HL-60 (cell line): ENCODE results near the genes OR4N5, TPPP2, RNASE8 and HNRNPC.

- RRBS: no CpG with 5 or more reads among the region's 2 CpGs
Measured at GRCh38 chr14:20138387-20139059, at the start of gene OR4N5. OR4N5 (plus strand) TSS chr14:20138820.

- RRBS: no CpG with 5 or more reads among the region's 4 CpGs
Measured at GRCh38 chr14:20516873-20517205, 47.6 kb downstream of the PNP start.

- RRBS: 18% methylated on average over 1 of the region's 31 CpGs
Measured at GRCh38 chr14:20652863-20653620, 11.6 kb upstream of the OR6S1 start.

DNA sequence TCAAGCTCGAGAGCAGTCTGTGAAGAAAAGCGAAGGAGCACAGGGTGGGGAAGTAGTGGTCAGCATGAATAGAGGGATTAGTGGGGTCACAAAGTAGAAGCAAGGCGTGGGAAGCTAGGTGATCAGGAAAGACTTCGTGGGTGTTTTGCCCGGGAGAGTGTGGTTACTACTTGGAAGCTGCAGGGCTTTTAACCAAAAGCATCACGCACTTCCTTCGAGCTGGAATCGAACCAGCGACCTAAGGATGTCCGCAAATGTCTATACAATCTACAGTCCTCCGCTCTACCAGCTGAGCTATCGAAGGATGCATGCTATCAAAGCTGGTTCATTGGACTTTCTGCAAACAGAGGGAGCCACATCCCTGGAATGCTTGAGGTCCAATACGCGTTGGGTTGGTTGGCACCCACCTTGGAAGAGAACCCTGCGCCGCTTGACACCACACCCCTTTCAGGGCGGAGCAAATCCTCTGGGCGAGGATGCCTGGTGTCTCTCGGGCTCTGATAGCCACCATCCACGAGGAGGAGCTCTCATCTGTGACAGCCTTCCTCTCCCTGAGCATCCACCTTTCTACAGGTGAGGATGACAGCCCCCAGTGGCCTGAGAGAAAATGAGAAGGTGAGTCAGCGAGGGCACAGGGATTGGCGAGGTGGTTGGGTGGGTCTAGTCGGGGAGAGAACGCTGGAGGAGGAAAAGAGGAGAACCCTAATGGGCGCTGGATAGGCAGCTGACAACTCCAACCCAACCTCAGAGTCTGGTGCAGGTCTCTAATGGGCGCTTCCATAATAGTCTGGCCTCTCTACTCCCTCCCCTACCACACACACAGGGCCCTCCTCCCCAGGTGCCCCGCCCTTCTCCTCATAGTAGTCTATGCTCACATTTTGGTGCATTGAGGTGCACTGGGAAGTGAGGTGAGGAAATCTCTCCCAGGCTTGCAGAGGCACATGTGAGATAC lies 16.0 kb upstream of the OR6S1 start:
- RRBS: no CpG with 5 or more reads among the region's 27 CpGs

DNA sequence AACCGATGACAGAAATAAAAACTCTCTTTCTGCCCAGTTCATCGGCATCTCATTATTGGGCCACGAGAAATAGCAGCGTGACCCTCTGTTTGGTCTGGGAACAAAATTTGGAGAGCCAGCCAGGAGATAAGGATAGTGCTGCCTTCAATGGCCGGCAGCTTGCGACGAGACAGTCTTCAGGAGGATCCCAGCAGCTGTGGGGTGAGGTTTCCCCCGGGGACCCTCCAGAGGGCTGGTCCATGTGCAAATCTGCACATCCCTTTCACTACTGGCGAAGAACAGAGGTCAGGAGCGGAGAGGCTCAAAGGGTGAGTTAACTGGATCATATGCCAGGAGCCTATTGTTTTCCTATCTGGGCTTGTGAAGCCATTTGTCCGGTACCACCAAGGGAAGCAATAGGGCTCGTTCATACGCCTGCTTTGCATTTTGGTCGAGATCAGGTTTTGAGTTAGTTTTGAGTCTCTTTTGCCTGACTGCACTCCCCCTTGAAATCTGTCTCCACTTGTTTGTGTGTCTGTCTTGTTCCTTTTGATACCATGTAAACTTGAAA lies 4.8 kb downstream of the SLC39A2 start:
- RRBS: 96% methylated on average over 4 of the region's 14 CpGs

GRCh38 chr14:21030062-21030506 lies at the start of gene TPPP2:
TPPP2 (plus strand) TSS chr14:21030217.
- RRBS: no CpG with 5 or more reads among the region's 5 CpGs

GRCh38 chr14:21054347-21054861 lies 3.2 kb upstream of the RNASE8 start:
- RRBS: no CpG with 5 or more reads among the region's 3 CpGs

DNA sequence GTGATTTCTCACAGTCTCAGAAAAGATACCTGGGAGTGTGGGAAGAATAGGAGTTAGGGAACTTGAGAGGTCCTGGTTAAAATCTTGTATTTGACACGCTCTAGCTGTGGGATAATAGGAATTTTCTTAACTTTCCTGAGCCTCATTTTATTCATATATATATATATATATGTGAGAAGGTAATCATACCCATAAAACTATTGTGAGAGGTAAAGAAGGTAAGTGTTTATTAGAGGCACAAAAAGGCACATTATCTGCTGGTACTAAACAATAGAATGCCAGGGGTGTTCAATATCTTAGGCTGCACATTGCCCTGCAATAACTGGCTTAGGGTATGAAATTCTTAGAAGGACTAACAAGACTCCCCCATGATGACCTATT lies at the start of gene RNASE8:
TSS of gene RNASE8 (plus strand) at position 357 of the 381 bp plus-strand sequence.
- RRBS: no CpG with 5 or more reads among the region's 1 CpG

GRCh38 chr14:21061145-21061449 lies 3.5 kb downstream of the RNASE8 start:
- RRBS: no CpG with 5 or more reads among the region's 4 CpGs

DNA sequence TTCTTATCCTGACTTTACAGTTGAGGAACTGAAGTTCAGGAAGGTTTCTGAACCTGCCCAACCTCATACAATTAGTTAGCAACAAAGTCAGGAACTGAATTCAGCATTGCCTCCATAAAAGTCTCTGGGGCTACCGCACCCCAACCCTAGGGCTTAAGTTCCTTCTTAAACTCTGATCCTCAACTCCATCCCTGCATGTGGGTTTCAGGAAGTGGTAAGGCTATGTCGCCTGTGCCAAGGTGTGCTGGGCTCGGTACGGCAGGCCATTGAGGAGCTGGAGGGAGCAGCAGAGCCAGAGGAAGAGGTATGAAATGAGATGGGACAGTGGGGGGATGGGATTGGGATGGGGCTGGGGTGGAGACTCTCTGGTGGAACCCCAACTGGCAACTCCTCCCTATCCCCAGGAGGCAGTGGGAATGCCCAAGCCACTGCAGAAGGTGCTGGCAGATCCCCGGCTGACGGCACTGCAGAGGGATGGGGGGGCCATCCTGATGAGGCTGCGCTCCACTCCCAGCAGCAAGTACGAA lies 7.9 kb downstream of the ARHGEF40 start:
- RRBS: no CpG with 5 or more reads among the region's 8 CpGs

- RRBS: 98% methylated on average over 3 of the region's 23 CpGs
Measured at GRCh38 chr14:21087098-21088340, 10.9 kb downstream of the ZNF219 start.

DNA sequence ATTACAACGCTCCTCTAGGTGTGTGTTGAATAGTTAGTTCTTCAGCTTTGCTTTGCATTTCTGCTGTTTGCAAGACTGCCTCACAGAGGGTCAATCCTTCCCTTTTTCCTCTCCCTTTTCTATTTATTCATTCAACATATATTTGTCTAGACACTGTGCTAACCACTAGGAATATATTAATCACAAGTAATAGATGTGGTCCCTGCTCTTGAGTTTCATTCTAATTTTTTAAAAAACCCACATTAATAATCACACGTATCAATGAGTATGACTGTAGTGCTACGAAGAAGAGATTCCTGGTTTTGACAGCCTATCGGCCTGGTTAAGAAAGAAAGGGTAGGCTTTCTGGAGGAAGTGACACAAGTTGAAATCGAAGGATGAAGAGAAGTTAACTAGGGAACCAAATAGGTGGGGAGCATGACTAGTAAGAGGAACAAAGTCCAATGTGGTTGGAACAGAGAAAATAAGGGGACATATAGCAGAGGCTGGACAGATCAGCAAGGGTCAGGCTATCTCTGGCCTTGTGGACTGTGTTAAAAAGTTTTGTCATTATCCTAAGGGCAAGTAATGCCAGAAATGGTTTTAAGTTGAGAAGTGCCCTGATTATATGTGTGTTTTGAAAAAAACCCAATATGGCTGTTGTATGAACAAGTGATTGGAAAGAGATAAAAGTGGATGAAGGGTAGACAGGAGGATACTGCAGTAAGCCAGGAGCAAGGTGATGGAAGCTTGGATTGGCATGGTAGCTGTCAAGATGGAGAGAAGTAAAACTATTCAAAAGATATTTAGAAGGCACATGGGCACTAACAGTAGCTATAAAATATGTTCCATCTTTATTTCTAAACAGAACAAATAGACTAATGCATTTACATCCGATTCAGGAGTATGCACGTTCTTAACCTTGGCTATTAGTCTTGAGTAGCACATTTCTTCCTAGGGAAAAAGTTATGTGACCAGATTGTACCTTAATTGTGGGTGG lies 46.6 kb upstream of the OR5AU1 start:
- RRBS: no CpG with 5 or more reads among the region's 7 CpGs

DNA sequence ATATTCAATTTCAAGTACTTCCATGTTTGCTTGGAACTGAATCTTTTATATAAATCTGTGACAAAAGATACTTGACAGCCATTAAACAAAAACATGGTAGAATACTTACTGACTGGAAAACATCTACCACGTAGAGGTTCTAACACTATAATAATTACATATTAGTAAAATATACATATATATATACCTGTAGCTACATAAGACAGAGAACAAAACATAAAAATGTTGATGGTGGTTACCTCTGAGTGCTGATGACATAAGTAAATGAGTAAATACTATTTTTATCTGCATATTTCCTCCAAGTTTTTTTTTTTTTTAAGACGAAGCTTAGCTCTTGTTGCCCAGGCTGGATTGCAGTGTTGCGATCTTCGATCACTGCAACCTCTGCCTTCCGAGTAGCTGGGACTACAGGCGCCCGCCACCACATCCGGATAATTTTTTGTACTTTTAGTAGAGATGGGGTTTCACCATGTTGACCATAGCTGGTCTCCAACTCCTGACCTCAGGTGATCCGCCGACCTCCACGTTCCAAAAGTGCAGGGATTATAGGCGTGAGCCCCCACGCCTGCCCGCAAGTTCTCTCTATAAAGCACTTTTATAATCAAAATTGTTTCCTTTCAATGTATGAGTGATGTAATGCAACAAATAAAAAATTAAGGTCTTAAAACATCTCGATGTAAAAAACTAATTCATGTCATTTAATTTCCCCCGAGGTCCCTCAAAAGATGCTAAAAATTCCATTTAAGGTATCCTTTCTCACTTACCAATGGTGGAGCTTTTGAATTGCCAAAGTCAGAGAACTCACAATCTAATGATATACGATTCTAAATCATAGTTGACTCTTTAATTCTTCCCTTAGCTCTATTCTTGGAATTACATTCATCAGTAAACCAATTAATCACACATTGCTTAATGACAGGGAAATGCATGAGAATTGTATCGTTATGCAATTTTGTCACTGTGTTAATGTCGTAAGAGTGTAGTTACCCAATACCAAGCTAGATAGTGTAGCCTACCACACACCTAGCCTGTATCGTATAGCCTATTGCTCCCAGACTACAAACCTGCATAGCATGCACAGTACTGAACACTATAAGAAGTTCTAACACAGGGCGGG lies 25.2 kb downstream of the HNRNPC start:
- RRBS: no CpG with 5 or more reads among the region's 21 CpGs

- RRBS: no CpG with 5 or more reads among the region's 26 CpGs
Measured at GRCh38 chr14:21269181-21269621, at the start of gene HNRNPC. HNRNPC (minus strand) TSS chr14:21269442.

DNA sequence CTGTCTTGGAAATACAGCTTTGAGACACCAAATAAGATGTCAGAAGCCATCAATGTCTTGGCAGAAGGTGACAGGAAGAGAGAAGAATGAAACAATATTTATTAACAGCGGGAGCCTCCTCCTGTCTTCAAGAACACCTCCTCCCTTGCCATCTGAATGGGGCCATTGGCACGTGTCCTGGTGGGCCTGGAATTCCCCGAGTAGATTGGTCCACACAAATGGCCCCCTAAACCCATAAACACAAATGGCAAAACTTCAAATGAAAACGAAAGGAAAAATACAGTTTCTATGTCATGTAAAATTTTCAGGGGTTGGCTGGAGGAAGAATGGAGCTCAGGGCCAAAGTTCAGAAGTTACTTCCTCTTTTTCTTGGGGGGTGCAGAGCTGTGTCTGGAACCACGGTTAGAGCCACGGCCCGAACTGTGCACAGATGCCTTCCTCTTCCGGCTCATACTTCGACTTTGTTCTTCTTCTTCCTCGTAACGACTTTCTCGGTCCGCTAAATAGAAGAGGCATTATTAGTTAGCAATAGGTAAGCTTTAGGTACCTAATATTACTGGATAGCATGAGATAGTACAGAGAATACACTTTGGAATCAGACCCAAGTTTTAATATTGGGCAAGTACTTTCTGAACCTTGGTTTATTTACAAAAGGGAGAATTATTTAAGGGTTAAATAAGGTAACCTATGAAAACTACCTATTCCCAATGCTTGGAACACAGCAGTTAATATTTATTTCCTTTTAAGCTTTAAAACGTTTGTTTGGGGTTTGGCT lies 31.3 kb downstream of the SUPT16H start:
- RRBS: no CpG with 5 or more reads among the region's 14 CpGs

GRCh38 chr14:21364688-21365259 lies 19.0 kb downstream of the SUPT16H start:
- RRBS: no CpG with 5 or more reads among the region's 3 CpGs

- RRBS: no CpG with 5 or more reads among the region's 5 CpGs
Measured at GRCh38 chr14:21409751-21410236, 26.0 kb upstream of the SUPT16H start.

DNA sequence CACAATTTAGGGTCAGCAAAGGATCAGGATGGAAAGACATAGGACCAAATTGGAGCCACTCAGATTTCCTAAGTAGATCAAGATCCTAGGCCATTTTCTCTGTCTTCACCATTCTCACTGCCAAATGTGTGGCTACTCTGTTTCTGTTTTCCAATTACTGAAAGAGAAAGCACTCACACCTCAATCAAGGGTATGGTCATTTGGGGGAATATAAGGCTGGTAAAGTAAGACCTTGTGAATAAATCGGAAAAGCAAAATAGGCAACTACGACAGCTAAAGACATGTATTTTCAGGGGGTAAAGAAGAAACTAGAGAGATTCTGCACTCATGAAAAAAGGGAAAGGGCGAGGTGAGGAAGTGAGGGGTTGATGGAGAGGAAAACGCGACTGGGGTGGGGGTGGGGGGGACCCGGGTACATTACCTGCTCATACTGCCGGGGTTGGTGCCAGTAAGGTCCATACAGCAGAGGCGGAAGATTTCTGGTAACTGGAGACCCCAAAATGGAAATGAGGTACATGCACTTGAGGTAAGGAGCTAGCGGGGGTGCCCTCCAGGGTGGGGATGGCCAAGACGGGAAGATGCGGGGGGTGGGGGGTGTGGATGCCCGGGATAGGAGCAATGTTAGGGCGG lies 19.3 kb downstream of the CHD8 start:
- RRBS: no CpG with 5 or more reads among the region's 13 CpGs

- RRBS: no CpG with 5 or more reads among the region's 10 CpGs
Measured at GRCh38 chr14:21454870-21455214, 1.1 kb downstream of the CHD8 start.

DNA sequence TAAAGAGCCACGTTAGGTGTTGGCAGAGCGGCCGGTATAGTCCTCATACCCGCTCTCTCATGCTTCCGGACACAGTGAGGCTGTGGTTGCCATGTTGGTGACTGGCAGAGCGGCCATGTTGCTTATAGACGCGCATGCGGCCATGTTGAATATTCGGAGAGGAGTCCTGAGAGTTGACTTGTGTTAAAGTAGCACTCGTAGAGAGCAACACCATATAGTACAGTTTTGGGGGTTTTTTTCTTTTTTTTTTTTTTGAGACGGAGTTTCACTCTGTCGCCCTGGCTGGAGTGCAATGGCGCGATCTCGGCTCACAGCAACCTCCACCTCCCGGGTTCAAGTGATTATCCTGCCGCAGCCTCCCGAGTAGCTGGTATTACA lies 251 bp upstream of the METTL3 start:
- RRBS: 7% methylated on average over 3 of the region's 19 CpGs